Parotid gland (tissue), 1 donor: ENCODE results near the genes ENGASE and CARD14.

- PRO-cap = unidirectional peak, plus-strand start at chr17:78971487
Observed at GRCh38 chr17:78971031-78971966, 8.4 kb downstream of the LGALS3BP start.

GRCh38 chr17:79074505-79075229 is at the start of gene ENGASE:
TSS of gene ENGASE (plus strand) at chr17:79074824.
- PRO-cap = bidirectional peak, plus-strand start at chr17:79074945, minus-strand start at chr17:79074686

- PRO-cap = no peak
Observed at GRCh38 chr17:79086281-79086919, 11.8 kb downstream of the ENGASE start.

DNA sequence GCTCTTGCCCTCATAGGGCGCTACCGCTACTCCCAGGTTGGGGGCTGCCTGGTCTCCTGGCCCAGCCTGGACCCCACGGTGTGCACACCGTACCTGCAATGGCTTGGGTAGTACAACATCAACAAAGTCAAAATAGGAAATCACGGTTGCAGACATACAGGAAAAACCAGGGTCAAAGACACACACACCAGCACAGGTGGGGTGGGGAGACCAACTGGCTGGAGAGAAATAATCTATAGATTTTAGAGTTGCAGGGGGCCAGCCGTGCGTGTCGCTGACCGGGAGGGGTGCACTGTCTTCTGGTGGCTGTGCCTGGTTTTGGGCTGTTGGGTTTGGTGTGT is 17.6 kb downstream of the ENGASE start:
- PRO-cap = no peak

DNA sequence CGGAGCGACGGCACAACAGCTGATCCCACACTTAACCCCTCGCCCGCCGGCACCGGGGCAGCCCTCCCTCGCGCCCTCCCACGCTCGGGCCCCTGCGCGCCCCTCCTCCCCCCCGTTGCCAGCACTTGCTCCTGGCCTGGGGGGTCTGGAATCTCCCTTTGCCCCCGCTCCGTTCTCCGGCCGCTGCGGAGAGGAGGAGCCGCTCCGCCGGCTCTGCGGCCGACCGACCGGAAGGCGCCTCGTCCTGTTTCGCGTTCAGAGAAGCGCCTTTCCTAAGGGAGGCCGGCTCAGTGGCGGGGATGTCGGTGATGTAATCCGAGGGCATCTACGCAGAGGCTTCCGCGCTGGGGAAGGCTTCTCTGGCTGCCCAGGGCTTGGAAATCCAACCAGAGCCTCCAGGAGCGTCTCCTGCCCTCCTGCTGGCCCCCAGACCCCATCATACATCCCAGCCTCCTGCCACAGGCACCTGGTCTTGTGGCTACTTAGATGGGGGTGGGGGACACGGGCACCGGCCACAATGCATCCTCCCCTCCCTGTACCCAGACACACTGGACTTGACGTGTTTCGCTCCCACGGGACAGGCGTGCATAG is 109.3 kb downstream of the ENGASE start:
- PRO-cap = no peak

GRCh38 chr17:79662707-79663141 is 51.9 kb upstream of the RBFOX3 start:
- PRO-cap = no peak

DNA sequence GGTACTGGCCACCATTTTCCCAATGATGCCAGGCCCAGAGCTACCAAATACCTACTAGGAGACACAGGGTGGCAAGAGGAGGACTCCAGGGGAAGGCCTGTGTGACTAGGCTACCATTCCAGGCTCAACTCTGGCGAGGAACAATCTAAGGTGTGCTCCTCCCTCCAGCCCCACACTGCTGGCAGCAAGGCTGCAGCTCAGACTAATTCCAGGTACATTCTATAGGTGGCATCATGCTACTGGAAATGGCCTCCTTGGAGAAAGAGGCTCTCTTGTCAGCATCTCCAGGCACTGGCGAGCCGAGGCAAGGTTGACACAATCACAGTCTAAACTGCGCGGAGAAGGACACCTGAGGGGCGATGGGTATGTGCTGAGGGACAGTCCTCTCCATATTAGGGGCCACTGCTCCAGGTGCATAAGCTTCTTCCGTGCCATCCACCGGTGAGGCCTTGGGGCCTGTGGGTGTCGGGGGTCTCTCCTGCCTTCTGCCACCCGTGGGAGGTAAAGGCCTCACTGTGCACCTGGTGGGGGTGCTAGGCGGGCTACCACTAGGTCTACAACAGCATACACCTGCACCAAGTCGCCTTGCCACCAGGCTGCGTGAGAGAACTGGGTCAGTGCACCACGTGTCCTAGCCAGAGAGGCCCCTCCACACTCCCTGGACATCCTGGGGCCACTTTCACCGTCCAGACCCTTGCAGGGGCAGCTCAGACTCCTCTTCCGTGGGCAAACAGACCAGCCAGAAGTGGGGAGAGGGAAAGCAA is 11.9 kb upstream of the CBX8 start:
- PRO-cap = no peak

DNA sequence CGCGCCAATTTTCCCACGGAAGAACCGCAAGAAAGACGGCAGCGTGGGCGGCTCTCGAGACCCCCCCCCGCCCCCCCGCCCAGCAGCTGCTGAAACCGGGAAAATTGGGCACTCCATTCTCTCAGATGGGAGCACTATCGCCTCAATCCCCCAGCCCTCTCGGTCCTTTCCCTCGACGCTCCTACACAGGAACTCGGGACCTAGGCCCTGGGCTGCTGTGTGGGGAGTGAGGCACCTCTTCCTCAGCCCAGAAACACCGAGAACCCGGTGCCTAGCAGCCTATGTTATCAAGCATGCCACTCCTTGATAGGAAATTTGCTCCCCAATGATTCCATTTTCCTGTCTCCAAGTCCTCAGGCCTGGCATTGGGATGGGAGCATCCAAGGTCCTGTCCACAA is 17.2 kb upstream of the CBX8 start:
- PRO-cap = no peak

- PRO-cap = unidirectional peak, plus-strand start at chr17:79844228; unidirectional peak, plus-strand start at chr17:79844275
Observed at GRCh38 chr17:79843925-79844760, 4.9 kb upstream of the CBX4 start.

- PRO-cap = no peak
Observed at GRCh38 chr17:79925019-79925657, 85.9 kb upstream of the CBX4 start.

GRCh38 chr17:79978467-79979084 is 57.1 kb downstream of the TBC1D16 start:
- PRO-cap = no peak

DNA sequence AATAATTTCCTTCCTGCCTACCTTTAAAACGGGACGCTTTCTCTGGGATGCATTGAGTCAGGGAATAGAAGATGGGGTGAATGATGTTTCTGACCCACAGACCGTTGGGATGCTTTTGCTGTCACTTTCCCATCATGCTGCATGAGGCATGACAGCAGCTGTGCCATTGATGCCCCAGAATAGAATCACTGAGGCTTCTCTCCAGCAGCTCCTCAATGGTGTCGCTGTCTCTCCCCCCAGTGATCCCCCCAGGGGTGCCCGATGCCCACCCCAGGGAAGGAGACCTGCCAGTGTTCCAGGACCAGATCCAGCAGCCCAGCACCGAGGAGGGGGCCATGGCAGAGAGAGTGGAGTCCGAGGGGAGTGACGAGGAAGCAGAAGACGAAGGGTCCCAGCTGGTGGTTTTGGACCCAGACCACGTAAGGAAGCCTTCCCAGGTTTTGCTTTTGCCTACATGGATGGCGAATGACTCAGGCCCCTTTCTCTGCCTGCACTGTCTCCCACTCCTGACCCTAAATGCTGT is 12.0 kb downstream of the CCDC40 start:
- PRO-cap = no peak

GRCh38 chr17:80101878-80102589 is 653 bp downstream of the GAA start:
- PRO-cap = no peak

DNA sequence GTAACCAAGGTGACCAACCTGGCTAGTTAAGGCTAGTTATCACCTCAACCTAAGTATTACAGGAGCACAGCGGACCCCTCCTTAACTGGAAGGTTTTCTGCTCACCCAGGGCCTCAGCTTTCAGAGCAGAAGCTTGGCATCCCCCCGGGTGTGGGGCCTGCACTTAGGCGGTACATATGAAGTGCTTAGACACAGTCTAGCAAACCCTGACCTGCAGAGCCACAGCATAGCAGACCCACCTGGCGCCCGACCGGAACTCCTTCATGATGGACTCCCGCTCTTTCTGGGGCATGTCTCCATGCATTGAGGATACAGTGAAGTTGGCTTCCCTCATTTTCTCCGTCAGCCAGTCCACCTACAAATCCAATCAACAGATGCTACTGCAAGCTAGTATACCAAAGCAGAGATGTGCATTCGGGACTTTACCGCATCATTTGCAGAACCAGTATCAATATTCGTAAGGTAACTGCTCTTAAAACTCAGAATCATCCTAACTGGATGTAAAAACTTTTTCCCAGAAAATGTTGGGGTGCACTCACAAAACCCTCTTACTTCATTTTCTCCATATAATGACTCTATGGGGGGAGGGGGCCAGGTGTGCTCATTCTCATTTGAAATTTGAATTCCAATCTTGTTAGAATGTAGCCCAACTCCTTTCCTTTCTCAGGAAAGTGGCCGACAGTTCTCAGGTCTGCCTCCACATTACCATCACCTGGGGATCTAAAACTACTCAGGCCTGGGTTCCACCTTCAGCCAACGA is 9.6 kb downstream of the EIF4A3 start:
- PRO-cap = no peak

DNA sequence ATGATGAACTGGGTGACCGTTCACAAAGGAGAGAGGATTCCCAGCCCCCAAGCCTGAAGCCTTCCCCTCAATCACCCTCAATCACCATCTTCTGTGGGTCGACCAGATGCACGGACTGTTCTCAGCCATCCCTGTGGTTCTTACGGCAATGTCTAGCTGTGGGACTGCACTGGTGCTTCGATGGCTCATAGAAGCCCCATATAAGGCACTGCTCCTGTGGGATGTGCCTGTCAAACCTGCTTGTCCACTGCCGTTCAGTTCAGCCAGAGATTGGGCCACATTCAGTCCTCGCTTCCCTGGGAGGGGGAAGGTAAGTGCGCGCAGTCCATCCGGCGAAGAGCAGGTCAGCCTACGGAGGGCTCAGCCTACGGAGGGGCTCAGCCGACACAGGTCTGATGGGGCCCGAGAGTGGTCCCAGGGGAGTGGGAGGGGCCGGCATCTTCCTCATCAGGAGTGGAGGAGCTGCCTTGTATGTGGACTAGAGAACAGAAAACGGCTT is at the start of gene CARD14:
Gene CARD14 (plus strand): TSS at position 284 of the 499 bp plus-strand sequence.
- PRO-cap = no peak

GRCh38 chr17:80186907-80187473 is 17.2 kb downstream of the CARD14 start:
- PRO-cap = no peak

DNA sequence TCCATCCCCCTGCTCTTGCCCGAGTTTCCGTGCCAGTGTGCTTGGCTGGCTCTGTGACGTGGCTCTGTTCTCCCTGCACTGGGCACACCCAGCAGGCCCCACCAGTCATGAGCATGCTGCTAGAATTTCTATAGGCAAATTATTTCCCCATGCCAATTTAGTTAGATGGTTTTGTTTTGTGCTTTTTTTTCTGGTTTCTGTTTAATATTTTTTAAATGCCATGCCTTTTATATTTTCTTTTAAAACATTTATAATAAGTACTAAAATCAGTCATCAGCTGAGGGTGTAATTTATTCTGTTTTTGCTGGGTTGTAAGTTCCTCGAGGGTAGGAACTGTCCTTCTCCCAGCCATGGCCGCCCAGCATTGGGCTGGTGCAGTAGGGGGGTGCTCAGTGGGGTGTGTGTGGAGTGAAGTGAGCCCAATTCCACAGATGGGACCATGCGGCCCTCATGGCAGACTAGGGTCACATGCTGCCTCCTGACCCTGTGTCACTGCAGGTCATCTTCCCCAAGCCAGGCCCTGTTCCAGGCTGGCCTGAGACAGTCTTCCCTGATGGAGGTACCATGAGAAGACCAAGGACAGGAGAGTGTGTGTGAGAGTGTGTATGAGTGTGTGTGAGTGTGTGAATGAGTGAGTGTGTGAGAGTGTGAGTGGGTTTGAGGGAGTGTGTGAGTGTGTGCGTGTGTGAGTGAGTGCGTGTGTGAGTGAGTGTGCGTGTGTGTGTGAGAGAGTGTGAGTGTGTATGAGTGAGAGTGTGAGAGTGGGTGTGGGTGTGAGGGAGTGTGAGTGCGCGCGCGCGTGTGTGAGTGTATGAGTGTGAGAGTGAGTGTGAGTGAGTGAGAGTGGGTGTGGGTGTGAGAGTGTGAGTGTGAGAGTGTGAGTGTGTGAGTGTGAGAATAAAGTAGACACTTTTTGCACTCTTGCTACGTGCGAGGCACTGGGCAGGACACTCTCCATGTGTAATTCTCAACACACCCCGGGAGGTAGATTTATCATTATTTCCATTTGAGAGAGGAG is 3.7 kb downstream of the SLC26A11 start:
- PRO-cap = no peak

DNA sequence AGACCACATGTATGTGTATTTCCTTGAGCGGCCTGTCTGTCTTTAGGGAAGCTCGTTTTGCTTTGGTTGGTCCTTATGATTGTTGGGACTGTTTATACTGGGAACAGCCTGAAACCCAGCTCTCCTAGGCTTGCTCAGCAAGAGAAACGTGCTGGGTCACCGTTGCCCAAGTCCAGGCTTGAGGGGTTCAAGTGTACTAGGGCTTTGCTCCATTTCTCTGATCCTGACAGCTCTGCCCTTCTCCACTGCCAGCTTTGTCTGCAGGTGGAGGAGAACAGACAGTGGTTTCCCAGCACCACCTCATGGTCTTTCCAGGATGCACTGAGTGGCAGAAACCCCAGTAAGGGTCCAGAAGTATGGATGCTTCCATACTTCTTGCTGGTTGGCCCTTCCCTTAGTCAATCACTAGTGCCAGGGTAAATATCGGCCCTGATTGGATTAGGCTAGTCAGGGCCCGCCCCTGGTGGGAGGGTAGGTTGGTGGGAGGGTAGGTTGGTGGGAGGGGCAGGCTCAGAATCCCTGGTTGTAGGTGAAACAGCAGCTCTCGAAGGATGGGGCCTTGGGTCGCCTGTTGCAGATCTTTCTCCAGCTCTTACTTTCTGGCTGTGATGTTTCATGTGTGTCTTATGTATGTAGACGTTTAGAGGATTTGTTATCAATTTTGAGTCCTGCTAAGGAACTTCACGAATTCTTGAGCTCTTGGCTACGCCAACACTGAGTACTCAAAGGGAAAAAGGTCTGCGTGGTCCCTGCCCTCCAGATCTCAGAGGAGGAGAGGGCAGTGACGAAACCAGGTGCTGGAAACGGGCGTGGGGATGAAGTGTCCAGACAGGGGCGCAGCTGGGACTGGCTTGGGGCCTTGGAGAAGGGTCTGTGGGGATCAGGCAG is 10.2 kb downstream of the RNF213 start:
- PRO-cap = no peak

GRCh38 chr17:80415819-80416178 is 832 bp downstream of the ENDOV start:
- PRO-cap = no peak

DNA sequence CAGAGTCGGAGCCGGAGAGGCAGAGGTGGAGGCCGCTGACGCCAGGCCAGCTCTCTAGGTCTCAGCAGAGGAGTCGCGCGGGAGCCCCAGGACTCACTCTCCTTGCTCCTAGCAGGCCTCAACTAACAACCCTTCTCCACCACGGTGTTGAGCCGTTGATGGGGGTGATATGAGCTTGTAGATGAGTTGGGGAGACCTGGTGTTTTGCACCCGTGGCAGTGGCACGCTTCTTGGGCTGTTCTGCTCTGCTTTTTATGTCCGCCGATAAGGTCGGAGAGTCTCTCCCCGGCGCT is 116.6 kb downstream of the RPTOR start:
- PRO-cap = no peak